Left cardiac atrium (tissue), 1 donor: ENCODE measurements around the genes FTMT and SNX24.

GRCh38 chr5:116830002-116830478 is 255.4 kb upstream of the SEMA6A start:
- PRO-cap = no peak

GRCh38 chr5:119117170-119118020 is 46.5 kb downstream of the DMXL1 start:
- PRO-cap = no peak

DNA sequence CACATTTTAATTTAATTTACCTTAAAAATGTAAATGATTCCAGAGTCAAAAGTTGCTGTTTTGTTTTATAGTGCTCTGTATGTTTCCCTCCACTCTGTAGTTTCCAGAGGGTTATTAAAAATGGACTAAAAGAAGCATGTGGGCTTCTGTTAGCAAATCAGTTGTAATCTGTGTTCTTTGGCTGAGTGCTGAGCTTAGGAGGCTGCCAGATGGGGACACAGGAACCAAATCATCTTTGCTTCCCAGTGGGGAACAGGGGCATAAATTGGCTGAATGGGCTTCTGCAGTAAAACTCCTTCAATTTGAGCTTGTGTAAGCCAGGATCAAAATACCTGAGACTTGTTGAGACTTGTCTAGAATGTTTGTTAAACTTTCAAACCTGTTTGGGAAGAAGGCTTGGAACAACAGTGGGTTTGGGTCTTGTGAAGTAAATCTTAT is 32.3 kb upstream of the TNFAIP8 start:
- PRO-cap = no peak

DNA sequence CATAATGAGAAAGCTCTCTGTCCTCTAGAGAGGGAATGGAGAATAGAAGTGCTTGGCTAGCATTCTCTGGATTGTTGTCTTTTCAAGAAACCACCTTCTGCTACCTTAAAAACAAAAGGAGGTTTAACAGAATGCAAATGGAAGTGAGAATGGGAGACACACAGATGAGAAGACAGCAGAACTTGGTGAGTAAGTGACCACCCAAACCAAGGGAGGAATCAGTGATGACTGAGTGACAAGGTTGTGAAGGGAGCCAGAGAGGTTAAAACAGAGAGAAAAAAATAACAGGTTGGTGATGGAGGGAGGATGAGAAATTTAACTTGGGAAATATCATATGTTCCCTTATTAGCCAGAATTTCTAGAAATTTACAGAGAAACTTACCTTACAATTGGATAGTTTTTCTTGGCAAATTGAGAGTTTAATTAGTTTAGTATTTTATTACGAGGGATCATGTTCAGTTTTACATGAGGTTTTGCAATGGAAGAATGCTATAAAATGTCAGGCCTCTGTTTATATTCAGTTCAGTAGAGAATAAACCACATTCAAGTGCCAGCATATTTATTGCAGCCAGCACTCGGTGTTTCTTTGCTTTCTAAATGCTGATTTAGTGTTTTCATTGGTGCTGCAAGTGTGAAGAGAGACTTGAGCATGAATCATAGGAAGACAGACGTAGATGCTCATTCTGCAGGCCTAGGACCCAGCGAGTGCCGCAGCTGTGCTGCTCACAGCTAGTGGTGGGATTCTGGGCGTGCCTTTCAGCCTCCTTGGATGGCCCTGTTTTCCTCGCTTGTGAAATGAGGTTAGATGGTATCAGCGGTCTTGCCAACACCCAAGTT is 27.2 kb upstream of the TNFAIP8 start:
- PRO-cap = no peak

- PRO-cap = no peak
These were observed 724 bp upstream of the TNFAIP8 start for GRCh38 chr5:119355072-119355518.

GRCh38 chr5:119357922-119358121 is 2.0 kb downstream of the TNFAIP8 start:
- PRO-cap = no peak

- PRO-cap = no peak
These were observed 13.1 kb upstream of the HSD17B4 start for GRCh38 chr5:119439040-119439739.

DNA sequence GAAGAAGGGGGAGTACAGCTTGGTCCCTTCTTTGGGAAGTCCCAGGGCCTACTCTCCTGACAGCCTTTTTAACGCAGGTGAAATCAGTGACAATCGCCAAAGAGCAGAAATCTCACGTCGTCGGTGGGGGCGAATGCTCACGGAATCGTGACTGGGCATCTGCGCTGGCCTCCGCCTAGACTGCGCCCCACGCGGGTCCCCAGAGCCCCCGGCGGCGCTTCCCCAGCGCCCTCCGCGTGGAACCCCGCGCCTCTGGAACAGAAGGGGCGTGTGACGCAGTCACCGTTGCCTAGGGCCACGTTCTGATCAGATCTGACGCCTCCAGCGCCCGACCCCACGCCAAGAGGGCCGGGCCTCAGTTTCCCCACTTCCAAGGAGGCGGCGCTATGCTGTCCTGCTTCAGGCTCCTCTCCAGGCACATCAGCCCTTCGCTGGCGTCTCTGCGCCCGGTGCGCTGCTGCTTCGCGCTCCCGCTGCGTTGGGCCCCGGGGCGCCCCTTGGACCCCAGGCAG is at the start of gene FTMT:
FTMT (plus strand) TSS at position 305 of the 512 bp plus-strand sequence.
- PRO-cap = no peak

DNA sequence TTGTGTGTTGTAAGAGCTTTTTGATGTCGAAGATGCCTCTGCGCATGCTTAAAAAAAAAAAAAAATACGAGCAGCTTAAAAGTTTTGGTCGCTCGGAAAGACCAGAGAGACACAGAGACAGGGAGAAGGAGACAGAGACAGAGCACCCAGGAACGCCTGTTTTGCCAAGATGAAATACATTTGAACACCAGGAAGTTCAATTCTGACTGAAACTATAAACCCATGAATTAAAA is 2.7 kb upstream of the ZNF474 start:
- PRO-cap = no peak

DNA sequence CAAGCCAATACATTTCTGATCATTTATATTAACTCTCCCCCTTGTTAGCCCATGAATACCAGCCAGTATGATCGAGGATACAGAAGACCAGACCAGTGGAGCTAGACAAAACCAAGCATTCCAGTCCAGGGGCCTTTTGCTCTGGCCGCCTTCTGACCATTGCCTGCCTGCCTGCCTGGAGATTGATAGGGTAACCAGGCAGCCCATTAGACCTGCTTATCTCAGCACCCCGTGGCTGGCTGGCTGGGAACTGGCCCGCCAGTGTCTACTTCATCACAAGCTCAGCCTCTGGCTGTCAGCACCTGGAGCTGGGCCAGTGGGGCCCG is 181.2 kb downstream of the SNCAIP start:
- PRO-cap = no peak

- PRO-cap = no peak
These were observed 72.4 kb upstream of the SNX2 start for GRCh38 chr5:122702498-122702839.

- PRO-cap = bidirectional peak, plus-strand start at chr5:122845456, minus-strand start at chr5:122845345; bidirectional peak, plus-strand start at chr5:122845613, minus-strand start at chr5:122845518
These were observed at the start of gene SNX24 for GRCh38 chr5:122845184-122846206. Gene SNX24, plus strand, starts transcription at chr5:122845613.

- PRO-cap = no peak
These were observed 32.5 kb downstream of the SNX24 start for GRCh38 chr5:122877706-122878555.

DNA sequence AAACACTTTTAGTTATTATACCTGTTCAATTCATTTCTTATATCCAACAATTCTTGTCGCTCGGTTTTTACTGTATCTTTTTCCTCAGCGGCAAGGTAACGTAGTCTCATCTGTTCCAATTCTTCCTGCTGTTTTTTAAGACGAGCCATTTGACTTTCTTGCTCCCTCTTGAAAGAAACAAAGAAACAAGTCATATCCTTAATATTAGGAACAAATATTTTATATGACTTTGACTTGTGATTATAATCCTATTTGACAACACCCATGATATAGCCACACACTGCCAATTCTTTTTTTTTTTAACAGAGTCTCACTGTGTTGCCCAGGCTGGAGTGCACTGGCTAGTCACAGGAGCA is 73.3 kb downstream of the CEP120 start:
- PRO-cap = no peak

- PRO-cap = no peak
These were observed 142.8 kb downstream of the CSNK1G3 start for GRCh38 chr5:123654765-123655240.

DNA sequence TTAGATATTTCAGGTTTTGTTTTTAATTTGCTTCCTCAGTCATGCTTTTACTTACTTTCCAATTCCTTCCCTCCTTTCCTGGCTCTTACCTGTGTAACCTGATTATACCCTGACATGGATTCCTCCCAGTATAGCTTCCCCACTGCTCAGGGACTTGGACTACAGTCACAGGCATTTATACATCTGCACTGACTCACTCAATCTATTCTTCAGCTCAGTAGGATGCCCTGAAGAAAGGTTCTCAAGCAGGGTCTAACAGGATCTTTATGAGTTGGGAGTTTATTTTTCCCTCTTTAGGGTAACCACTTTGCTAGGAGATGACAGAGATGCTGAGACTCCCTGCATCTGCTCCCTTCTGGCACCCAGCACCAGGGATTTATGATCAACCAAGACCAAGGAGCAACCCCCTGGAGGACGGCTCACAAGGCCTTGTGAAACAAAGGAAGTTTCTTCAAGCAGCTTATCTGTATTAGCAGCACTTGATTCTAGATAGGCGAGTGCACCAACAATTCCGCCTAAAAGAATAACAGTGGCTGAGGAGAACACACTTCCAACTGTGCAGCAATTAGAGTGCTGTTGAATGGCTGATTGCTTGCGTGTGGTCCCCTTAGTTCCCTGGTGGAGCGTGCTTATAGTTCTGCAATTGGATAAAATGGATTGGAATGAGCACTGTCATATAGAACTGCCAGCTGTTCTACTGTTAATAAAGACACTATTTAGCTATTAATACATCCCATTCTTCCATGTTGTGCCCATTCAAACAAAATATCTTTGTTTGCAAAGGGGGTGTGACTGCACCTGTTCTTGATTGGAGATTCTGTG is 482.6 kb downstream of the ZNF608 start:
- PRO-cap = no peak

GRCh38 chr5:124629001-124629531 is 117.4 kb downstream of the ZNF608 start:
- PRO-cap = no peak

GRCh38 chr5:124641140-124641526 is 105.3 kb downstream of the ZNF608 start:
- PRO-cap = no peak

GRCh38 chr5:124743211-124743530 is 3.3 kb downstream of the ZNF608 start:
- PRO-cap = no peak

DNA sequence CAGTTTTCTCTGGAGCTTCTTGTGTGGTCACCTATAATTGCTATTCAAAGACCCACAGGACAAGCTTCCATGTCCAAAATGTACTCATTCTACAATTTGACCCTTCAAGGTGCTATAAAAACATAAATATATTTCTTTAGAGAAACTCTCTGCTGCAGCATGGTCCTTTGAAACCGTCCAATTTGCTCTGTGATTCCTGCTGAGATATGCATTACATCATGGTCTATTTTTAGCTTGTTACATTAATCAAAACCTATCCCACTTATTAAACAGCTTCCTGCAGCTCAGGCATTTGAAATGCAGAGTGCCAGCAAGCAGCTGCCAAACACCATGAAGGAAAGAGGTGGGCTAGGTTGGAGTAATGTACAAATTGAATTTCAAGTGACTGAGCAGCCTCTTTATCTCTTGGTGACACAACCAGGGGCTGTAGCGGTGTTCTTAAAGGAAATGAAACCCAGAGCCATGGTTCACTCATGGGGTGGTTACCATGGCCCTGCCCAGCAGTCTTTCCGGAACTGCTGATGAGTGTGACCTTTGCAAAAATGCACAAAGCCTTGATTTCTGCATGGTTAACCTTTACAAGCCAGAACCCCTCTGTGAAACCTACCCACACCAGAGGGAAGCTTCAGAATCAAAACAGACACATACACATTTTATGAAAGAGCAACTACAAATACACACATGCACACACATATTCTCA is 155.7 kb upstream of the ZNF608 start:
- PRO-cap = no peak